Daoy (cell line): ENCODE results near the gene AK9.

DNA sequence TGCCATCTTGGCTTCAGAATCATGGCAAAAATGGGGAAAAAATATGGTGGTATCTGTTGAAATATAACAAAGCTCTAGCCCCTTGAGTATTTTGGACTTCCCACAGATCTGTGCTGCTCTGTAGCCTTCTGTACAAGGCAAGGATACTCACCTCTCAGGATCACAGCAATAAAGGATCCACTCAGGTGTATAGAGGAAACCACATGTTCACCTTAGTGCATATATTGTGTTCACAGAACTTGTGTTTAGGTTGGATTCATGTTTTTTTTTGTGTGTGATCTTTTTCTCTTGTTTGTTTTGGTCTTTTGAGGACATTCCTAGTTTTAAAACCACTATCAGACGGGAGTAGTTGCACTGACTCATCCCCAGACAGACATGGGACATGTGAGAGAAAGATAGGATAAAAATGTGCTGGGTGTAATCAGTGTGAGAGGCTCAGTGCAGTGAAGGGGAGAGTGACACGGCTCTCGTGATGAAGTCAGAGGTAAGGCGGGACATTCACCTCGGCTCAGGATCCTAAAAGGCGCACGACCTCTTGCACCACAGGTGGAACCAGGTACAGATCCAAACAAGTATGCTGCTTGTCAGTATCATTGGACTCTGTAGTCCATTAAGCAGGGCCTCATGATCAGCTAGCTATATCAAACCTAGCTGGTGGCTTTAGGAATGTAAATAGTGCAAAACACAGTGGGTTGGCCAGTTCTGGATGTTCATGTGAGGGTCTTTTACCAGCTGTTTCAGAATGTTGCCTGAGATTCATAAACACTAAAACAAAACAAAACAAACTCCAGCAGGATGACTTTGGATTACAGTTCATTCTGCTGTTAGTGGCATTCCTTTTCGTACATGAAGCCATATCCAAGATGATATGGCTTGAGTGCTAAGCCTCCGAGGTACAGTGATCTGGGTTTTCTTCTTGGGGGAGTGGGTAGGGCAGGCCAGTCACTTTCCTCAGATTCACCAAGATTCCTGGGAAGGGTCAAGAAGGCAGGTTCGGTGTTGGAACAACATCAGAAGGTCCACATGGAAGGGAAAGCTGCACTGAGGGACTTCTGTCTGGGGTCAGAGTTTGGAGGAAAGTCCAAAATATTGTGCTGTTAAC is 18.0 kb downstream of the FOXO3 start:
- RAMPAGE, long total RNA = no peak

- RAMPAGE, long total RNA = no peak
Measured at GRCh38 chr6:108581053-108582096, 20.7 kb downstream of the FOXO3 start.

- RAMPAGE, long total RNA = no peak
Measured at GRCh38 chr6:108587779-108588166, 27.1 kb downstream of the FOXO3 start.

DNA sequence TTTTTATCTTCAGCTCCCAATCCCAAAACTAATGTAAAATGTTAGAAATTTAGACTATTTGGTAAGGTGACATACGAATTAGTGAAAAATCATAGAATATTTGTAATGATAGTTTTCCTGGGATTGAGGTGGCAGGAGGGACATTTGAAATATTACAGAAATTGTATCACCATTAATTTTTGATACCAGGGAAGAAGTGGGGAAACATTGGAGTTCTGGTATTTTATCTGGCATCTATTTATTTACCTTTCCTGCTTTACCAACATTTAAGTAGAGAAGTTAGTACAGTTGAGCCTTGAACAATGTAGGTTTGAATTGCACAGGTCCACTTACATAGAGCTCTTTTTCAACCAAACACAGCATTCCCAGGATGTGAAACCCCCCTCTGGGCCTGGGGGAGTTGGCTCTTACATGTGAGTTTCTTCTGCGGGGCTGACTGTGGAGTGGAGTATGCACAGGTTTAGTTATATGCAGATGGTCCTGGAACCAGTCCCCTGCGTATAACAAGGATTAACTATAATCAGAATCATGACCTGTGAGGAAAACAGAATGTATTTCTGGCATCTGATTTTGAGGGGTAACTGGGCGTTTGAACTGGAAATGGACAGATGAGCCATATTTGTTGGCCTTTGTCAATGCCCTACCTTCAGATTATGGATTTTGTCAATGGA is 97.0 kb downstream of the FOXO3 start:
- RAMPAGE, long total RNA = no peak

GRCh38 chr6:108948082-108948397 is 99.8 kb downstream of the ARMC2 start:
- RAMPAGE, long total RNA = no peak

DNA sequence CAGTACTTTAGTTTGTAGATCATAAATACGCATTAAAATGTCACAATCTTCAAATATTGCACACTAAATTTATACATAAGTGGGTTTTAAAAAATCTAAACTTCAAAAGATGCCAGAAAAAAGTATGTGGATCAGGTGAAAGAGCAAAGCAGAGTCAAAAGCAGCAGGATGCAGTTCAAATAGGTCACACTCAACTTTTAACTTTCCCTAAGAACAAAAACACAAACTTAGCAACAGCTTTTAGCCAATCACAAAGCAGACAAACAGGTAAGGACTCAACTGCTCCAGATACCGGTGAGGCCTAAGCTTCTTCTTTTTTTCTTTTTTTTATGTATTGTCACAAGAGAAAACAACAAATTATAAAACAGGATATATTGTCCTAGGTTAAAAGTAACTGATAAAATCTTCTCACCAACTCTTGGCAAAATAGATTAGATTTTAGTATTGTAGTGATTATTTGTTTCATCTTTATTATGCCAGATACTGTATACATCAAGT is 74.7 kb downstream of the SESN1 start:
- RAMPAGE, long total RNA = no peak

DNA sequence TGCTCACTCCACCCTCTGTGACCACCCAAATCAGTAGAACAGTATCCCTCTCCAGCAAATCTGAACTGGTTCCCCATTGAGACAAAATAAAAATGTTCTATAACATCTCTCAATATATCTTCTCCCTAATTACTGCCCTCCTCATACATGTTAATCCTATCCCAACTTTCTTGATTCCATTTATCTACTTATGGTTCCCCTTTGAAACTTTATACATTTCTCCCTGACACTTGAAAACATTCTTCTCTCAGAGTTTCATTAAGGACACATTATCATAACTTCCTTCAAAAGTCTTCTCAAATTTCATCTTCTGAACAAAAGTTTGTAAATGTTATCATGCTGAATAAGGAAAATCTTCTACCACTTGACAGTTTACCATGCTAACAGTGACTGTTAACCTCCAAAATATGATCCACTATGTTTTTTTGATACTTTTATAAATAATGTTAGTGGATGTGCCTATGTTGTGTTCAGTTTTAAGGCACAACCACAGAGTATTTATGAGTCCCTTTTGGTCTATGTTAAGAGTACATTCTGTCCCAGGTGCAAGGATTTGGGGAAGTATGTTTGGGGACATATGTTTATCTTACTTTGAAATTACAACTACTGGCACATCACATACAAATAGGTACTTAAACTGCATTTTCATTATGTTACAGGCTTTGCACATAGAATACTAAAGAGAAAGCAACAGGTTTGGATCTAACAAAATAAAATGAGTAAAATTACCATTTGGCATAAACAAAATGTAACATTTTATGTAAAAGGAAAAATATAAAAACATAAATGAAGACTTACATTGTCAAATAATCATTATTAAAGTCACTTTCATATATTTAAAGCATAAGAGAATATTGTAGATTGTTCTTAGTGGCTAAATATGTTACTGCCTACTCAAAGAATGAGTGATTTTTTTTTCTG is 71.4 kb downstream of the SESN1 start:
- RAMPAGE, long total RNA = no peak

- RAMPAGE, long total RNA = no peak
Measured at GRCh38 chr6:109062792-109063153, 31.9 kb downstream of the SESN1 start.

- RAMPAGE, long total RNA = no peak
Measured at GRCh38 chr6:109091466-109092012, 3.1 kb downstream of the SESN1 start.

- RAMPAGE, long total RNA = no peak
Measured at GRCh38 chr6:109293884-109294430, 88.3 kb downstream of the CD164 start.

GRCh38 chr6:109343704-109343978 is 38.6 kb downstream of the CD164 start:
- RAMPAGE, long total RNA = no peak

DNA sequence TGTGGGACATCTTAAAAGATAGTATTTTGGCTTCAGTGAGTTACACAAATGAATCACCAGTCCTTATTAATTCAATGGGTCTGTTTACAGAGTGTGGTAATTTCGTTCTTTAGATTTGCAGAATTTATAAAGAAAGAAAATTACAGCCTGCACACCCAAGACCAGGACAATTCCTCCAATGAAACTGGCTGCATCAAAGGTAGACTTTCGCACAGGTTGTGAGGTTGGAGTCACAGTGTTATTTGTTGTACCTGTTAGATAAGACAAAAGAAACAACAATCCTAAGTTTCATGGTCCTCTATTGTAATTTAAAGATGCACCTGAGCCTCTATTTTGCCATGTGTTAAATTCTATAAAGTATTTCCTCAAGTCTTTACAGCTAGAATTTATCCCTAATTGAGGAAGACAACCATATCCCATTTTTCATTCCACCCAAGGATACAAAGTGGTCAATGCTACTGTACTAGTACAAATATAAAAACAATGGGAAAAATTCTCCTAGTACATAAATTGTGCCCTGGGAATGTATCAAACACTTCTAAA is 13.4 kb downstream of the CD164 start:
- RAMPAGE, long total RNA = no peak

GRCh38 chr6:109377716-109378258 is 4.5 kb downstream of the CD164 start:
- RAMPAGE, long total RNA = no peak

GRCh38 chr6:109441215-109441671 is 719 bp downstream of the SMPD2 start:
- RAMPAGE, long total RNA = no peak

- RAMPAGE, long total RNA = no peak
Measured at GRCh38 chr6:109690265-109691438, at the start of gene AK9. TSS of gene AK9 (minus strand) at chr6:109691202.

DNA sequence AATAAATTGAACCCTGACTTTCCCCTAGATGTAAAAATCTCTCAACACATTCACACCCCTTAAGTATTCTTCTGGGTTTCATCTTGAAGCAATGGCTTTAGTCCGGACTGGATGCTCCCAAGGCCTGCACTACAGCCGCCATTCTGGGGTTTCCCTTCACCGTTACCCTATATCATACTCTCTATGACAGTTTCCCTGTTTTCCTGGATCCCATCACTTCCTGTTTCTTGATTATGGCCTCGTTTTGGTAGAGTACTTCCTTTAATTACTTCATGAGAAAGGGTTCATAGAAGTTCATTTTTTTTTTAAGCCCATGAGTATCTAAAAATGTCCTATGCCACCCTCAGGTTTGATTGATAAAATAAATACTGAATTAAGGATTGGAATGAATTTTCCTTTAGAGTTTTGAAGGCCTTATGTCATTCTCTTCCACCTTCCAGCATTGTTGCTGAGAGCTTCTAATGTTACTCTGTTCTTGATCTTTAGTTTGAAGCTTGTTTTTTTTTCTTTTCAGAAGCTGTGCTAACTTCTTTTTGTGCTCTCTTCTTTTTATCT is 11.8 kb downstream of the FIG4 start:
- RAMPAGE, long total RNA = no peak

GRCh38 chr6:109877623-109878277 is 100.4 kb upstream of the GPR6 start:
- RAMPAGE, long total RNA = no peak

DNA sequence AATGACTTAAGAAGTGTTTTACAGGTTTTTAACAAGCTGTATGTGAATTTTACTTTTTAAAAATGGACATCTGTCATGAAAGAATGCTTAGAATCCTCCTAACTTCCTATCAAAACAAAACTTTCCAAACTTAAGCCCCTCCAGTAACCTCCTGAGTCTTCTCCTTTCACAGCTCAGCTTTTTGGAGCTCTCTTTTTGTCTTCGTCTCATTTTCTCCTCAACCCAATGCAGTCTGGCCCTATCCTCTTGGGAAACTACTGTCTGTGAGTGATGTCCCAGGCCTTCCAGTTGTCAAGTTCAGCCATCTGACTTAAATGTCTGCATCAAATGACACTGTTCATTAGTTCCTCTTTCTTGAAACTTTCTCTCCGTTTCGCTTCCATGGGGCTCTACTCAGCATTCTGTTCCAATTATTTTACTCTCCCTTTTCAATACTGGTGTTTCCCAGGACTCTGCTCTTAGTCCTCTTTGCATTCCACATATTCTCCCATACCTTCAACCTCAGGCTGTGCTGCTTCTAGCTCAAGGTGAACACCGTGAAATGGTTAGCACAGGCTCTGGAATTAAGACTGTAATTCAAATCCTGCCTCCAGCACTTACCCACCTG is 1.4 kb downstream of the CDC40 start:
- RAMPAGE, long total RNA = no peak

DNA sequence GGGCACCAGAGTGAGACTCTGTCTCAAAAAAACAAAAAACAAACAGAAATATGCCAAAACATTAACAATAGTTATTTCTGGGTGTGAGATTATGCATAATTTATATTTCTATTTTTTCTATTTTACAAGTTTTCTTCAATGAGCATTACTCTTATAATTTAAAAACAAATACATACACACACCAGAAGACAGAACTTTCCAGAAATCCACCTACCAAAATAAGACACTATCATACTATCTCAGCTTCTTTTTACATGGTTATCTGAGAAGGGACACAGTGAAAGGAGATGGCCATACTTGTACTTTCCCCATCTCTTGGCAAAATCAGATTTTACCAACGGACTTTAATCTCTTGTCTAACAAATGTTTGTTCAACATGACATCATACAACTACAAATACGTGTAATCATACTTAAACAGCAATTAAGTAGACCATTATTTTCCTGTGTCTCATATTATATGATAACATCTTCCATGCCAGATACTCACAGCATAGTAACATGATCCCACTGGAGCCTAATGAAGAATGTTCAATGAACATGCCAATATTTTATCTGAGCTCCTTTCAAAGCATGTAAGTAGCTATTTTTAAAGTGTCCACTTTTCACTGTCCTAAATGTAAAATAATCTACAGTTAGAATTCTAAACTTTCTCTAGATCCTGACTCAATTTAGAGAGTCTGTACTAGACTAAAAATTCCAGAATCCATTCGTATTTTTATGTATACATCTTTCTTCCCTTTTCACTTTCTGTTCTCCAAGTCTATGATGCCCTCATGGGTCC is 133.8 kb downstream of the CDK19 start:
- RAMPAGE, long total RNA = no peak

- RAMPAGE, long total RNA = no peak
Measured at GRCh38 chr6:110746542-110747085, 68.7 kb downstream of the CDK19 start.